ENCODE measurements around the genes TNFSF9 and PEX11G.

- PRO-cap = bidirectional peak, plus-strand start at chr19:6531026, minus-strand start at chr19:6530848
- RAMPAGE, long total RNA, 4 experiments = no peak in any of the 4 experiments
These were observed at the start of gene TNFSF9 for GRCh38 chr19:6530543-6531551. TNFSF9 (plus strand) TSS chr19:6531026.

DNA sequence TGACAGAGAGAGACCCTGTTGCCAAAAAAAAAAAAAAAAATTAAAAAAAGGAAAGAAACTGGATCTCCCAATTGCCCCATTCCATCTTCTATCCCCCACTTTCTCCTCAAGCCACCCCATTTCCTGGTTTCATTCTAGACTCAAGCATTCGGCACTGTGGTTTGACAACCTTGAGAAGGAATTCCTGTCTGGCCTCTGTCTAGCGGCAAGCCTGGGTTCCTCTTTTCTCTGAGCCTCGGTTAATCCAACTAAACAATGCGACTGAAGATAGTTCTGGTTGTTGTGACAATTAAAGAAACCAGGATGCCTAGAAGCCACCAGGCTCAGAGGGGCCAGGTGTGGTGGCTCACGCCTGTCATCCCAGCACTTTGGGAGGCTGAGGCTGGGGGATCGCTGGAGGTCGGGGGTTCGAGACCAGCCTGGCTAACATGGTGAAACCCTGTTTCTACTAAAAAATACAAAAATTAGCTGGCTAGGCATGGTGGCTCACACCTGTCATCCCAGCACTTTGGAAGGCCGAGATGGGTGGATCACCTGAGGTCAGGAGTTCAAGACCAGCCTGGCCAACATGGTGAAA, 3.4 kb upstream of the C3 start:
- PRO-cap = no peak
- RAMPAGE, long total RNA, 4 experiments = no peak in any of the 4 experiments

DNA sequence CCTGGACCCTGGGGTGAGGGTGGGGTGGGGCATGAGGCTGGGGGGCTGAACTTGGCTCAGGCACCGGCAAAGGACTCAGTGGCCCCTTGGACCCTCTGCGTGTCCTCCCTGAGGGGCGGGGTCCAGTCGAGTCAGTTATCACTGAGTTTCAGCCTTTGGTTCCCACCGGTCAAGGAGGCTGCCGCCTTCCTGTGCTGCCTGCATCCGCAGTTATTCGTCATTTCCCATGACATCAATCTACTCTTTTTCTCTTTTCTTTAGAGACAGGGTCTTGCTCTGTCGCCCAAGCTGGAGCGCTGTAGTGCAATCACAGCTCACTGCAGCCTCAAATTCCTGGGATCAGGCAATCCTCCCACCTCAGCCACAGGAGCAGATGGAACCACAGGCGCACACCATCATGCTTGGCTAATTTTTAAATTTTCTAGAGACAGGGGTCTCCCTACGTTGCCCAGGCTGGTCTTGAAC, 3.0 kb downstream of the GPR108 start:
- PRO-cap = no peak
- RAMPAGE, long total RNA, 4 experiments = no peak in any of the 4 experiments

DNA sequence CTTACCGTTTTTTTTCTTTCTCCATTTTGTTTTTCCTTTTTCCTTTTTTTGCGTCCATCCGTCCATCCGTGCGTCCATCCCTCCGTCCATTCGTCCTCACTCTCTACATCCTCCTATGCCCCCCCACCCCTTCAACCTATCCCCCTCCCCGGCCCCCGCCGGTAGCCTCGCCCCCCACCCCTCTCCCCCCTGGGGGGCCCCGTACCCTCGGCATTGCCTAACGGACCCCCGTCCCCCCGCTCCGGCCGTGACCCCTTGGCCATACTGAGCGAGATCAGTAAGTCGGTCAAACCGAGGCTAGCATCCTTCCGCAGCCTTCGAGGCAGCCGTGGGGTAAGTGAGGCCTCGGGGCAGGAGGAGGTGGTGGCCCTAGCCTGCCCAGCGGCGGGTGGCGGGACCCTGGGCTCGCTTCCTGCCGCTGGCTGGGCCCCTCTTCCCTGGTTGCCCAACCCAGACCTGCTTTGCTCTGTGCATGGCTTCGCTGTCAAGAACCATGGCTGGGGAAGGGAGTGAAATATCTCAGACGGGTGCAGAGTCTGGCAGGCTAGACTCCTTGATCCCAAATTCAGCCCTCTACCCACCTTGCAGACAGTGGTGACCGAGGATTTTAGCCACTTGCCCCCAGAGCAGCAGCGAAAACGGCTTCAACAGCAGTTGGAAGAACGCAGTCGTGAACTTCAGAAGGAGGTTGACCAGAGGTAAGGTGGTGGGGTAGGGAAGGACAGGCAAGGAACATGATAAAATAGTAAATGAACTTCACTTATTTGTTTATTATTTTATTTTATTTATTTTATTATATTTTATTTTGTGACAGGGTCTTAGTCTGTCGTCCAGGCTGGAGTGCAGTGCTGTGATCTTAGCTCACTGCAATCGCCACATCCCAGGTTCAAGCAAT, 6.6 kb downstream of the TRIP10 start:
- PRO-cap = no peak
- RAMPAGE, long total RNA, 4 experiments = start-site peak on the plus strand in 1 of 4 experiments, centred at position 268 of the sequence, 15 reads per replicate

- PRO-cap = no peak
- RAMPAGE, long total RNA, 4 experiments = start-site peak on the plus strand in 1 of 4 experiments, at chr19:6833215-6833947 at its widest, 15 reads per replicate
These were observed 54.0 kb upstream of the ADGRE1 start for GRCh38 chr19:6833273-6833870.

DNA sequence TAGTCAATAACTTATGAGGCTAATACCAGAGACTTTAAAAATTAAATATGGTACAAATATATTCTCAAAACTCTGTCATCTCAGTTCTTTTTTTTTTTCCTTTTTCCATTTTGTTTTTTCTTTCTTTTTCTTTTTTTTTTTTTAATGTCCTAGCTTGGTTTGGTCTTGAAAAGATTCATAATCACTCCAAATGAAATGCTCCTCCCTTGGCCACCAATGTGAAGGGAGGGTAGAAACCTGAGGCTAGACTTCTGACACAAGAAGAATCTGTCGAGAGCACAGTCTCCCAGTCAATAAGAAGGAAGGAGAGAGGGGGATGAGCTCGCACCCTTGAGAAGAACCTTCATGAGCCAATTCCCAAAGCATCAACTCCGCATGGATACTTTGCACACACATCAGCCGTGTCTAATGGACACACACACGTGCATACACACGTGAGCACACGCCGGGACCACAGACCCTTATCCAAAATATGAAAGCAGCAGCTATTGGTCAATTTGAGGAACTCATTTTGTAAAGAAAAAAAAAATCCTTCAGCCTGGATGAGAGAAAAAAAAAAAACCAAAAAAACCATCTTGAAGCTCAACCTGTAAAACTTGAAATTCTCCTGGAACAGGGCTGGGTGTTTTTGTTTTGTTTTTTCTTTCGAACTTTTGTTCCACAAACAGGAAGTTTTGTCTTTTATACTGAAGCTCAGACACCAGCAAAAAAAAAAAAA, 46.7 kb downstream of the ZNF557 start:
- PRO-cap = no peak
- RAMPAGE, long total RNA, 4 experiments = start-site peak on the minus strand in 1 of 4 experiments, centred at position 370 of the sequence, 75 reads per replicate

GRCh38 chr19:7333666-7334268, 15.0 kb upstream of the ARHGEF18 start:
- PRO-cap = no peak
- RAMPAGE, long total RNA, 4 experiments = no peak in any of the 4 experiments

DNA sequence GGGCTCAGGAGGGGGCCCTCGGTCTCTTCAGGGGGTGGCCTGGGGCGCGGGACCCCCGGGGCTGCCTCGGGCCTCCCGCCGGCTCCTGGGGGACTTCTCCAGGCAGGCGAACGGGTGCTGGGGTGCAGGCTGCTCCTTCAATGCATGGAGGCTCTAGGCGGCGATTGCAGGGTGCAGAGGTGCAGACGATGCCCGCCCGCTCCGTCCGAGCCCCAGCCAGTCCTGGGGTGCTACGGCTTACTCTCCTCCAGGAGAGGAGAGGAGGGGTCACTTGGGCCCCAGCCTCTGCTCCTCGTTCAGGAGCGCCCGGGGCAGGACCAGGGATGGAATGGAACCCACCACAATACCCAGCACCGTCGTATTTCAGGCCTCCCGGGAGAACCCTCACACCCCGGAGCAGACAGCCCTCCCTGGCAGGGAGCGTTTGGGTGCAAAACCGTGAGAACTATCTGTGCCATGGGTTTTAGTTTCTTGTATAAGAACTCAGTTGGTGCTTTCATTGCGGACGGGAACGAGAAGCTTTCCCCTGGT, 46.6 kb downstream of the ARHGEF18 start:
- PRO-cap = bidirectional peak, plus-strand start outside the sequence, minus-strand start at position 448 of the sequence
- RAMPAGE, long total RNA, 4 experiments = no peak in any of the 4 experiments

DNA sequence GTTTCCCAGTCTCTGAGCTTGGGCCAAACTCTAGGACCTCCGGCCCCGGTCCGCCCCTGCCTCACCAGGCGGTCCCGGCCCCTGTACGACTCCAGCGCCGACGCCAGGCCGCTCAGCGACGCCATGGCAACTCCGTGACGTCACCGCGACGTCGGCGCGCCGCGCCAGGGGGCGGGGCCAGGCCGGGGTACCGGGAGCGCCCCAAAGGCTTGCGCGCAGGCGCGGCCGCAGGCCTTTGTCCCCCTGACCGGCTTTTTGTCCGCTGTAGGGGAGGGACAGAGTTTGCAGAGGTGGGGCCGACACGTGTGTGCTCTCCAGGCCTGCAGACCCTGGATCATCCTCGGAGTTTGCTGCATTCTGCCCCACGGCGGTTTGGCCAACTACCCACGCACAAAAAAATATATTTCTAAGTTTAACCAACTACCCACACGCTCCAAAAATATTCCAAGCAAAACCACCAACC, at the start of gene PEX11G:
Gene PEX11G (minus strand): TSS at position 150 of the 463 bp plus-strand sequence.
- PRO-cap = bidirectional peak, plus-strand start at position 281 of the sequence, minus-strand start at position 93 of the sequence
- RAMPAGE, long total RNA, 4 experiments = start-site peak on the minus strand in 3 of 4 experiments, centred at positions 132 to 149 of the sequence, 7 to 71 reads per replicate

- PRO-cap = bidirectional peak, plus-strand start at chr19:7489894, minus-strand start at chr19:7489754
- RAMPAGE, long total RNA, 4 experiments = no peak in any of the 4 experiments
These were observed 698 bp upstream of the PEX11G start for GRCh38 chr19:7489349-7490116.

DNA sequence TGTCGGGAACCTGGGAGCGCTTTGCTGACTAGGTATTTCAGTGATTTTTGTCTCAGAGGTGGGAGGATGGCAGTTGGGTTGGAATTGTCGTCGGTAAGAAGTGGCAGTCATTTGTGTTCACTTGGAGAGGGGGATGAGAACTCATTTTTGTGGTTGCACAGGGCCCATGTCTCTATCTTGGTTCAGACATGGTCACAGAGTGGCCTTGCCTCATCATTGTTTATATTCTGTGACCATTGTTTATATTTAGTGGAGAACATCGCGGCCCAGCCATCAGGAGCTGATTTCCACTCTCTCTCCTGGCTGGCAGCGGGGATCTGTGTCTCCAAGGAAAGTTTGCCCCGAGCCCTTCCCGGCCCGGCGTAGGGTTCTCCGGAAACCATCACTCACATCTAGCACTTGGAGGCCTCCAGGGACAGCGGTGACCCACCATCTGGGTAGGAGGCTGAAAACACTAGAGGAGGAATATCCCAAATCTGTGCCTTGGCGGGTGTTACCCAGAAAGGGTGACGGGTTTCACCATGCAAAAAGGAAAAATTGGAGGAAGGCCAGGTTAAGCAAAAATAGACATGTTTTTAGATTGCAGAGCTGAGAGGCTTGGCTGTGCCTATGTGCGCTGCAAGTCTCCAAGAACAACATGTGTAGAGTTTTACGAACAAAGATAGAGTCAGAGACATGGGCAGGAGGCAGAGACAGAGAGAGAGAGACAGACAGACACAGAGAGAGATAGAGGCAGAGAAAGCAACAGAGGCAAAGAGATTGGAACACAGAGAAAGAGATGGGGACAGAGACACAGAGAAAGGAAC, 730 bp upstream of the ZNF358 start:
- PRO-cap = bidirectional peak, plus-strand start at position 283 of the sequence, minus-strand start at position 319 of the sequence
- RAMPAGE, long total RNA, 4 experiments = start-site peak on the plus strand in 2 of 4 experiments, centred at positions 536 to 674 of the sequence, 10 to 15 reads per replicate

DNA sequence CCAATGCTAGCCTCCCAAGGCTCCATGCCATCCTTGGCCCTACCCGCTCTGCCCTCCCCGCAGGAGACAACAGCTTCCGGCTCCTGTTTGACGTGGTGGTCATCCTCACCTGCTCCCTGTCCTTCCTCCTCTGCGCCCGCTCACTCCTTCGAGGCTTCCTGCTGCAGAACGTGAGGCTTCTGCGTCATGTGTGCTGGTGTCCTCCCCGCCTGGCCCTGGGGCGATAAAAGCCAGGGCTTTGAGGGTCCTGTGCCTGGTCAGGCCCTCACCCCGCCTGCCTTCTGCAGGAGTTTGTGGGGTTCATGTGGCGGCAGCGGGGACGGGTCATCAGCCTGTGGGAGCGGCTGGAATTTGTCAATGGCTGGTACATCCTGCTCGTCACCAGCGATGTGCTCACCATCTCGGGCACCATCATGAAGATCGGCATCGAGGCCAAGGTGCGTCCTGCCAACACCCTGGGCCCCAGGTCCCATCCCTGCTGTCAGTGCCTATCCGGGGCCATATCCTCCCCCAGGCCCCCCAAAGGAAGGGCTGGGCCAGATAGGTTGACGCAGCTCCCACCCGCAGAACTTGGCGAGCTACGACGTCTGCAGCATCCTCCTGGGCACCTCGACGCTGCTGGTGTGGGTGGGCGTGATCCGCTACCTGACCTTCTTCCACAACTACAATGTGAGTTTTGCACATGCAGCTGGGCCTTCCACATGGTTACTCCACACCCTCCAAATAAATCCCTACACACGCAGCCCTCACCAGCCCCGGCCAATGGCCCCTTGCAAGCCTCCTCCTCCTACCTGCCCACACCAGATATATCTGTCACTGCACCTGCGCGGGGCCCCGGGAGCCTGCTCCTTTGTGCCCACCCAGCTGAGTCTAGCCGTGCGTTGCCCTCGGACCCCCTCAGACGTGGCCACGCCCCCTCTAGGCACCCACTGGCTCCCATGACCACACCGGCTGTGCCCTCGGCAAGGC, 6.4 kb downstream of the MCOLN1 start:
- PRO-cap = no peak
- RAMPAGE, long total RNA, 4 experiments = no peak in any of the 4 experiments

GRCh38 chr19:7616216-7616893, 13.0 kb downstream of the XAB2 start:
- PRO-cap = no peak
- RAMPAGE, long total RNA, 4 experiments = no peak in any of the 4 experiments

DNA sequence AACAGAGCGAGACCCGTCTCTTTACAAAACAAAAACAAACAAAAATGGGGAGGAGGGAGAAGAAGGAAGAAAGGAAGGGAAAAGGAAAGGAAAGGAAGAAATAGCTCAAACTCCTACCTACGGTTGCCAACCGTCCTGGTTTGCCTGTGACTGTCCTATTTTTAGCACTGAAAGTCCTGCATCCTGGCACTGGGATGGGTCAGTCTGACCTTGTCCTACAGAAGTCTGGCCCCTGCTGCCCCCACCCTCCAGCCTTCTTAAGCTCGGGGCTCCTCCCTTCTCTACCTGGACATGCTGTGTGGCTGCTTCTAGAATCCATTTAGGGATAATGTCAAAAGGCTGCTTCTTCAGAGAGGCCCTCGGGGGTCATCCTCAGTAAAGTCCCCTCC, 1.2 kb upstream of the STXBP2 start:
- PRO-cap = no peak
- RAMPAGE, long total RNA, 4 experiments = no peak in any of the 4 experiments

DNA sequence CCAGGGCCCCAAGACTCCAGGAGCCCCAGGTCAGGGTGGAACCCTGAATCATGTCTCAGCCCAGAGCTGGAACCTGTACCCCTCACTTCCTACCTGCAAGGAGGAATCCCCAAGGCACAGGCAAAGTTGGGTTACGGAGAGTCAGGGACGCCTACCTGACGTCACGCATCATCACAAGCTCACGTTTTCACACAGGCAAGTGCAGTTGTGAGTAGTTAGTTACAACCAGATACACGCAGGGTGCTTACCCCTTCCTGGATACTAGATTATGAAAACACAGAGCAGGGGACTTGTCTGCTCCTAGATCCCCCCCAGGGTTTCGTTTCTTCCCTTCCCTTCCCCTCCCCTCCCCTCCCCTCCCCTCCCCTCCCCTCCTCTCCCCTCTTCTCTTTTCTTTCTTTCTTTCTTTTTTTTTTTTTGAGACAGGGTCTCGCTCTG, 2.0 kb downstream of the RETN start:
- PRO-cap = no peak
- RAMPAGE, long total RNA, 4 experiments = no peak in any of the 4 experiments

DNA sequence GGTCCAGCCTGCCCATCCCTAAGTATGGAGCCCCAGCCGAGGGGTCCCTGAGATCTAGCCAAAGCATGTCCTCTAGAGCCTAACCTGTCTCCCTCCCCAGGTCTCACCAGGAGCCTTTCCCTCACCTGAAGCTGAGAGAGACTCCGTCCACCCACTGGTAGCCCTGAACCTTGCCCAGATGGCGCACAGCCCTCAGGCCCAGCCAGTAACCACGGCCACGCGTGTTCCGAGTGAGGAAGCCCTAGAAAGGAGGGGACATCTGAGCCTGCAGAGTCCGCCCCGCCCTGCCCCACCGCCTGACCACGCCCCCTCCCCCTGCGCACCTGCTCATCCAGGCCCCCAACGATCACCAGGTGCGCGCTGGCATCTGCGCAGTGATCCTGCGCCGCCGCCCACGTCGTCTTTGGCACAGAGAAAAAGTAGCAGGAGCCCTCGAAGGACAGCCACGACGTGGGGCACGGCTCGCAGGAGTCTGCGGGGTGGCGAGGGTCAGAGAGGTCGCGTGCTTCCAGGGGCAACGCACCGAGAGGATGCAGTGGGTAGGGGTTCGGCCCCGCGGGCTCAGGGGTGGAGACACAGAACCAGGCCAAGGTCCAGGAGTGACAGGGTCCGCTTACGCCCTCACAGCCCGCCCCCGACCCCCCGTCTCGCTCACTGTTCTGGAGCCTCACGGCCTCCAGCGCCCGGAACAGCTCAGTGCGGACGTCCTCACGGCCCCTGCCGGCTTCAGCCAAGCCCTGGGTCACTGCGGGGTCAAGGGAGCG, 2.0 kb downstream of the CLEC4G start:
- PRO-cap = no peak
- RAMPAGE, long total RNA, 4 experiments = no peak in any of the 4 experiments

DNA sequence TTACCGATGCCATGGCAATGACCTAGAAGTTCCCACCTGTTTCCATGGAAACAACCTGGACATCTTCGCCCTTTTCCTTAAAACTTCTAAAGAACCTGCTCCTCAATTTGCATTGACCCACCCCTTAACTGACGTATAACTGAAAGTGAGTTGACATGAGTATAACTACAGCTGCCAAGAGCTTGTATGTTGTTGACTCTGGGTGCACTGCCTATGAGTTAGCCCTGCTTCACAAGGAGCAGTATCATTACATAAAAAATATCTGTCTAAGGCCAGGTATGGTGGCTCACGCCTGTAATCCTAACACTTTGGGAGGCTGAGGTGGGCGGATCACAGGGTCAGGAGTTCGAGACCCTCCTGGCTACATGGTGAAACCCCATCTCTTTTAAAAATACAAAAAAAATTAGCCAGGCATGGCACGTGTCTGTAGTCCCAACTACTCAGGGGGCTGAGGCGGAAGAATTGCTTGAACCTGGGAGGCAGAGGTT, 1.7 kb upstream of the CD209 start:
- PRO-cap = no peak
- RAMPAGE, long total RNA, 4 experiments = no peak in any of the 4 experiments

DNA sequence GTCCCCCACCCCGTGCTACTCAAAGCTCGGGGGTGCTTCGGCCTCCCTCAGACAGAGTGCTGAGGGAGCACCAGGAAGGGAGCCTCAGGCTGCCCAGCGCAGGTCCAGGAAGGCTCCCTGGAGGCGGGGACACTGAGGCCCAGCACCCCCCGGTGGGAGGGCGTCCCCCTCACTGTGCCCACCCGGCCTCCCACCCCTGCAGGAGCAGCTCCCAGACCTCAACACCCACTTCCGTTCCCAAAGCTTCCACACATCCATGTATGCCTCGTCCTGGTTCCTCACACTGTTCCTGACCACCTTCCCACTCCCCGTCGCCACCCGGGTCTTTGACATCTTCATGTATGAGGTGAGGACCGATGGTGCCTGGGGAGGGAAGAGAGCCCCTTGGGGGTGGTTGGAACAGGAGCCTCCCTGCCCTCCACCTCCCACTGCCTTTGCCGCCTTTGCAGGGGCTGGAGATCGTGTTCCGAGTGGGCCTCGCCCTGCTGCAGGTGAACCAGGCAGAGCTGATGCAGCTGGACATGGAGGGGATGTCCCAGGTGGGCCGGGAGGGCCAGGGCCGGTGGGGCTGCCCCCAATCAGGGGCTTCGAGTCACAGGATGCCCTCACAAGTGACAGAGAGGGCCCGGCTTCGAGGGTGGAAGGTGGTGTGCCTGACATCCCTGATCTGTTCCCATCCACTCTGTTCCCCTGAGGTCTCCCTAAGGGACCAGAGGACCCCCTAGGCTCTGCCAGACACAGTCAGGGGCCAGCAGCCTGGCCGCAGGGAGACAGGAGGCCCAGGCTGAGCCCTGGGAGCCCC, 21.4 kb downstream of the EVI5L start:
- PRO-cap = no peak
- RAMPAGE, long total RNA, 4 experiments = start-site peak on the plus strand in 1 of 4 experiments, centred at position 418 of the sequence, 9 reads per replicate

DNA sequence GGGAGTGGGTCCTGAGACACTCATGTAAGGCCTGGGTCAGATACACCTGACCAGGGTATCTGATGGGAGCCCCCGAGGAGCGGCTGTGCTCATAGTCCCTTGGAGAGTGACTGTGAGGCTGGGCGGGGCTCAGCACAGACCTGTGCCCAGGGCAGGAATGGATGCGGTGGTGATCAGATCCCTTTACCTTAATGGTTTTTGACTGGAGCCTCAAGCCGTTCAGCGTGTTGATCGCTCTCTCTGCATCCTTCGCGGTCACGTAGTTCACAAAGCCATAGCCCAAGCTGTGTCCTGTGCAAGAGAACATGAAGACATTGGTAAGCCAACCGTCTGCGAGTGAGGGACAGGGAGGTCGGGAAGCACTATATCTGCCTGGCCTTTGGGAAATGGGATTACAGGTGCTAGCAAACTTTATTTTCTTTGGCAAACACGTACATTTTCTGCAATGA, 24.5 kb downstream of the ELAVL1 start:
- PRO-cap = no peak
- RAMPAGE, long total RNA, 4 experiments = start-site peak on the minus strand in 1 of 4 experiments, centred at position 192 of the sequence, 21 reads per replicate

- PRO-cap = bidirectional peak, plus-strand start at chr19:8054416, minus-strand start at chr19:8054236
- RAMPAGE, long total RNA, 4 experiments = no peak in any of the 4 experiments
These were observed 1.6 kb downstream of the CCL25 start for GRCh38 chr19:8054151-8054560.